ENCODE measurements around a stretch of chr6.

DNA sequence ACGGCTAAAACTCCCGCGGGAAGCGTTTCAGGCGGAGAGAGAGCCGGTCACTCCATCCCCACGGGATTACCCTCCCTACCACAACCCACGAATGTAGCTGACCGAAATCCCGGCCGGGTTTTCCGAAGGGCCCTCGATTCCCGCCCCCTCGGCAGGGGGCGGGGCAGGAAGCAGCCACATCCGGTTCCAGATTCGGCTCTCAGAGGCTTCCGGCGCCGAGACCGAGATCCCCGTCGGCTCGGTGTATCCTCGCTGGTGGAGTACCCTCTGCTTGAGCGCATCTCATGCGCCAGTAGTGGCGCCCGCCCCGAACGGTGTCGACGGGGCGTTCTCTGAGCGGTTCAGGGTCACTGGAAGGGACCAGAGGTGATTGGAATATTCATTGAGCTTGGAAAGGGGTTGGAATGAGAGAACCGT, 544 bp upstream of the RGL2 start:
- RAMPAGE, long total RNA, result no peak
- RRBS, 2 experiments, result 2 to 3% methylated on average over 12 of the region's 37 CpGs
CAGE:
- cytosol, long polyA minus RNA, result no peak
- cytosol, long polyA plus RNA, result no peak
- long polyA plus RNA, result start-site peak on the plus strand centred at position 211 of the sequence, 45 bp wide, 10 and 15 reads in 2 replicates
- nucleolus, long total RNA, result no peak
- nucleus, long polyA plus RNA, result no peak
- nucleus, long total RNA, result no peak

DNA sequence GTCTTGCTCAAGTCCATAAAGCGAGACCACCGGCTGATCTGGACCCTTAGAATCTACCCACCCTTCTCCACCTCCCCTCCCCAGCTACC, 905 bp downstream of the TAPBP start:
- RAMPAGE, long total RNA, result no peak
- RRBS, 2 experiments, result no CpG with 5 or more reads among the region's 2 CpGs
CAGE:
- cytosol, long polyA minus RNA, result no peak
- cytosol, long polyA plus RNA, result no peak
- long polyA plus RNA, result no peak
- nucleolus, long total RNA, result no peak
- nucleus, long polyA plus RNA, result no peak
- nucleus, long total RNA, result no peak

GRCh38 chr6:33316496-33317147, 922 bp downstream of the ZBTB22 start:
- RAMPAGE, long total RNA, result no peak
- RRBS, 2 experiments, result 17 to 42% methylated on average over 2 of the region's 17 CpGs
CAGE:
- cytosol, long polyA minus RNA, result no peak
- cytosol, long polyA plus RNA, result no peak
- long polyA plus RNA, result no peak
- nucleolus, long total RNA, result no peak
- nucleus, long polyA plus RNA, result no peak
- nucleus, long total RNA, result no peak

GRCh38 chr6:33344383-33345123, 15.5 kb upstream of the SMIM40 start:
- RAMPAGE, long total RNA, result no peak
- RRBS, 2 experiments, result no CpG with 5 or more reads among the region's 5 CpGs
CAGE:
- cytosol, long polyA minus RNA, result no peak
- cytosol, long polyA plus RNA, result no peak
- long polyA plus RNA, result no peak
- nucleolus, long total RNA, result no peak
- nucleus, long polyA plus RNA, result no peak
- nucleus, long total RNA, result no peak

GRCh38 chr6:33375948-33376275, 15.7 kb upstream of the KIFC1 start:
- RAMPAGE, long total RNA, result no peak
- RRBS, 2 experiments, result no CpG with 5 or more reads among the region's 5 CpGs
CAGE:
- cytosol, long polyA minus RNA, result no peak
- cytosol, long polyA plus RNA, result no peak
- long polyA plus RNA, result no peak
- nucleolus, long total RNA, result no peak
- nucleus, long polyA plus RNA, result no peak
- nucleus, long total RNA, result no peak

- RAMPAGE, long total RNA, result no peak
- RRBS, 2 experiments, result no CpG with 5 or more reads among the region's 10 CpGs
CAGE:
- cytosol, long polyA minus RNA, result no peak
- cytosol, long polyA plus RNA, result no peak
- long polyA plus RNA, result no peak
- nucleolus, long total RNA, result no peak
- nucleus, long polyA plus RNA, result no peak
- nucleus, long total RNA, result no peak
Measured at GRCh38 chr6:33403401-33404212, 7.2 kb upstream of the PHF1 start.

DNA sequence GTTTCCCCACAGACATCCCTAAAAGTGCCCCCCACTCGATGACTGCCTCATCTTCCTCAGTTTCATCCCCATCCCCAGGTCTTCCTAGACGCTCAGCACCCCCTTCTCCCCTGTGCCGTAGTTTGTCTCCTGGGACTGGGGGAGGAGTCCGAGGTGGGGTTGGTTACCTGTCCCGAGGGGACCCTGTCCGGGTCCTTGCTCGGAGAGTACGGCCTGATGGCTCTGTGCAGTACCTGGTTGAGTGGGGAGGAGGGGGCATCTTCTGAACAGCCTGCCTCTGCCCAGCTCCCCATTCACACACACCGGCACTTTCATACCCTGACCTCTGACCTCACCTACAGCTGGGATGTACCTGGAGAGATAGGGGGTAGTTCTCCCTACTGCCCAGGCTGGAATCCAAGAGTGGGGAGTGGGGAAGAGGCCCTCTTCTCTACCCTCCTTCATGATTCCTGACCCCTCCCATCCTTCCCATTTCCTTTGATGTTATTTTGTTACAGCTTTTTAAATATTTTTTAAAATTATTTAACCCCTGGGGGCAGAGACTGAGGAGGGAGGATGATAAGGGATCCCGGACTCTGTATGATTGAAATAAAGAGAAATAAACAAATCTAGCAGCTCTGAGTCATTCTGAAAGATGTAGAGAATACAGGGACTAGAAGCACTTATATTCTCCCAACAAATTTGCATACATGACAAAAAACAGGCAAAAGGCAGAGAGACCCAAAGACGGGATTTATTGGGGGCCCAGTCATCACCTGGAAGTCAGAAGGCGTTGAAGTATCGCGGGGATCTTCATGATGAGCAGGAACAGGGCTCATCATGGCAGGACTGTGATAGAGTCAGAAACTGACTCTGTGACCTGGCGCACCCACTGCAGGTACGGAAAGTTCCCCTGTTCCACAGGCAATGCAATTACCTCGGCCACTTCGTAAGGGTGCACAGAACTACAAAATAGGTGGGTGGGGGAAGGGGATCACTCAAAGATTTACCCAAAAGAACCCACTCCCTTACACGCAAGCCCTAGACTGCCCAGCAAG, 1.8 kb downstream of the CUTA start:
- RAMPAGE, long total RNA, result no peak
- RRBS, 2 experiments, result 25% methylated on average over 4 of the region's 19 CpGs; no CpG with 5 or more reads in 1 of the 2 experiments
CAGE:
- cytosol, long polyA minus RNA, result no peak
- cytosol, long polyA plus RNA, result no peak
- long polyA plus RNA, result no peak
- nucleolus, long total RNA, result start-site peak on the minus strand centred at position 781 of the sequence, 62 bp wide, 58 reads; start-site peak on the minus strand centred at position 899 of the sequence, 23 bp wide, 47 reads
- nucleus, long polyA plus RNA, result no peak
- nucleus, long total RNA, result no peak

GRCh38 chr6:33431783-33432541, 12.1 kb downstream of the SYNGAP1 start:
- RAMPAGE, long total RNA, result no peak
- RRBS, 2 experiments, result no CpG with 5 or more reads among the region's 12 CpGs
CAGE:
- cytosol, long polyA minus RNA, result no peak
- cytosol, long polyA plus RNA, result no peak
- long polyA plus RNA, result no peak
- nucleolus, long total RNA, result no peak
- nucleus, long polyA plus RNA, result no peak
- nucleus, long total RNA, result no peak

DNA sequence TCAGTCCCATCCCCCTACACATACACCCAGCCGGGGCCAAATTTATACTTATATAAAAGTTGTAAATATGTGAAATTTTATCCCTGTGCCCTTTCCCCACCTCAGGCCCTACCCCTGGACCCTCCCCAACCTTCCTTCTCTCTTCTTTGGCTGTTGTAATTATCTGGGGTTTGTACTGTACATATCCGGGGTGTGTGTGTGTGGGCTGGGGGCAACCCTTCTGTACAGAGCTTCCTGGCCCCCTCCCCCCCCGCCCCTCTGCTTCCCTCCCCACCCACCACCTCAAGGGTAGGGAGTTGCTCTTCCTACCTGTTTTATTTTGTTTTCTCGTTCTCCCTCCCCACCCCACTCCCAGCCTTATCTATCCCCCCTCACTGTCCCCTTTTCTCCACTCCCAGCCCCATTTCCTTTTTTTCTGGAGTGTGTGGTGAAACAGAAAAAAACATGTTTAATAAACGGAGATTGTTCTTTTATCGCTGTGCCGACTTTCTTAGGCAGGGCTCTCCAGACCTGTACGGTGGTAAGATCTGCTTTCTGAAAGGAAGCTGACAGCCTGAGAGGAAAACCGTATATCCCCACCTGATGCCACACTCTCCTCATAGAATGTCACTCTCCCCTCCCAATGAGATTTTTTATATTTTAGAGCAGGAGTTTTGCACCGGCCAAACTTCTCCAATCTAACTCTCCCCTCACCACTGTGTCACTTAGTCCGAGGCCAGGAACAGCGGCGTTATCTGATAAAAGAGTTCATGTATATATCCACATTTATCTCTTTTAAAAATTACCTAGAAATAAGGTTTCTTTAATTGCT, 954 bp upstream of the ZBTB9 start:
- RAMPAGE, long total RNA, result no peak
- RRBS, 2 experiments, result no CpG with 5 or more reads among the region's 13 CpGs
CAGE:
- cytosol, long polyA minus RNA, result no peak
- cytosol, long polyA plus RNA, result no peak
- long polyA plus RNA, result no peak
- nucleolus, long total RNA, result no peak
- nucleus, long polyA plus RNA, result no peak
- nucleus, long total RNA, result no peak

DNA sequence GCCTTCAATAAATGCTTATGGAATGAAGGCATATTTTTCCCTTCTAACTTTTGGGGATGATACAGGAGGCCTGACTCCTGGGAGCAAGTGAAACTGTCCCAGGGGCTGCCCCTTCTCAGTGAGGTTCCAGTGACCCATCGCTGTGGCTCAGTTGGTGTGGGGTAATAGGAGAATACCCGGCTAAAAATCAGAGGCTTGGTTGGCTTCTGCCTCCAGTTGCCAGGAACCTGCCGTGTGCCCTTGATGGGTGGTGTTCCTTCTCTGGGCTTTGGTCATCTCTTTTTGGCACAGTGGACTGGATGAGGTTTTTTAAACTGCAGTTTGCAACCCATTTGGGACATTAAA, 1.7 kb upstream of the ITPR3 start:
- RAMPAGE, long total RNA, result no peak
- RRBS, 2 experiments, result no CpG with 5 or more reads among the region's 3 CpGs
CAGE:
- cytosol, long polyA minus RNA, result no peak
- cytosol, long polyA plus RNA, result no peak
- long polyA plus RNA, result no peak
- nucleolus, long total RNA, result no peak
- nucleus, long polyA plus RNA, result no peak
- nucleus, long total RNA, result no peak

- RAMPAGE, long total RNA, result no peak
- RRBS, 2 experiments, result no CpG with 5 or more reads among the region's 4 CpGs
CAGE:
- cytosol, long polyA minus RNA, result no peak
- cytosol, long polyA plus RNA, result no peak
- long polyA plus RNA, result no peak
- nucleolus, long total RNA, result no peak
- nucleus, long polyA plus RNA, result no peak
- nucleus, long total RNA, result no peak
Measured at GRCh38 chr6:33673498-33673877, 38.0 kb downstream of the UQCC2 start.

DNA sequence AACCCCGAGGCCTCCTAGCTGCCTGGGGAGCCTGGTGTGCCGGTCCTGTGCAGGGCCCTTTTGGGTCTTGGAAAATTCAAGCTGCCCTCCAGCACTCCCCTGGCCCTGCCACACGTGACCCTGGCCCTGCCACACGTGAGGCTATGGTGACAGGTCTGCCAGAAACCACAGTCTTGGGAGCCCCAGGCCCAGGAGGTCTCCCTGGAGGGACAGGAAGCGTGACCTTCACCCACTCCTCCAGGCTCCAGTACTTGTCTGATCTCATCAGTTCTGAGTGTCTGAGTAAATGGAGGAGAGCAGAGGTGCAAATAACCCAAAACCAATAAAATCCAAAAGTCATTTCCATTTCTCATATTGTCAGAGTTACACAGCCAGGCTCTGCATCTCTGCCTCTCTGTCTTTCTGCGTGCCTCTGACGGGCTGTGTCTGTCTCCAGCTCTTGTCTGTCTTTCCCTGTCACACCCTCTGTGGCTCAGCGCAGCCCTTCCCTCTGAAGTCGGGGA, 15.5 kb downstream of the IP6K3 start:
- RAMPAGE, long total RNA, result no peak
- RRBS, 2 experiments, result no CpG with 5 or more reads among the region's 9 CpGs
CAGE:
- cytosol, long polyA minus RNA, result no peak
- cytosol, long polyA plus RNA, result no peak
- long polyA plus RNA, result no peak
- nucleolus, long total RNA, result no peak
- nucleus, long polyA plus RNA, result no peak
- nucleus, long total RNA, result no peak

DNA sequence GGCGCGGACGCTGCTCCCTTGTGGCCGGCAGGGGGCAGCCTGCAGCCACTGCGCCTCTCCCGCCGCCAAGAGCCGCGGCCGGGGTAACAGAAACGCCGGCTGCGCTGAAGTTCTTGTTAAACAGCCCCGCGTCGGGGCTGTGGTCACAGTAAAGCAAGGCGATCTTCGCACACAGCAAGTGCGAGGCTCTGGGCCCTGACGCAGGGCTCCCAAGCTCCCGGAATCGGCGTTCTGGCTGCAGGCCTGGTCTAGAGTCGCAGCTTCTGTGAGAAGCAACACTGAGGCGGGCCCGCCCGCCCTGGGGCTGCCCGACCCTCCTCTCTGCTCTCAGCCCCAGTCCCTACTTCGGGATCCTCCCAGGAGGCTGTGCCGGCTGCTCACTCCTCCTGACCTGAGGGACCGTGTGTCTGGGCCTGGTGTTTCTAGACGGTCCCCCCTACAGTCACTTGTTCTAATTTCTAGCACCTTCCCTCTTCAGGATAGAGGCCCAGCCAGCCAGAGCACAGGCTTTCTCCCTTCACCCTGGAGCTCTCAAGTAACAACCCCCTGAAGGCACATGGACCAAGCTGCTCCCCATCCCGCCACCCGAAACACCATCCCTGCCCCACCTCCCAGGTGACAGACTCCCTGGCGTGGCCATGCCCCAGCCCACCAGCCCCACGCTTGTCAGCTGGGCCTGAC, 17.1 kb downstream of the LEMD2 start:
- RAMPAGE, long total RNA, result no peak
- RRBS, 2 experiments, result 1 to 7% methylated on average over 10 of the region's 36 CpGs
CAGE:
- cytosol, long polyA minus RNA, result no peak
- cytosol, long polyA plus RNA, result no peak
- long polyA plus RNA, result no peak
- nucleolus, long total RNA, result no peak
- nucleus, long polyA plus RNA, result no peak
- nucleus, long total RNA, result no peak

GRCh38 chr6:33779650-33780529, 9.0 kb downstream of the LEMD2 start:
- RAMPAGE, long total RNA, result no peak
- RRBS, 2 experiments, result no CpG with 5 or more reads among the region's 23 CpGs
CAGE:
- cytosol, long polyA minus RNA, result no peak
- cytosol, long polyA plus RNA, result no peak
- long polyA plus RNA, result no peak
- nucleolus, long total RNA, result no peak
- nucleus, long polyA plus RNA, result no peak
- nucleus, long total RNA, result no peak

GRCh38 chr6:33824289-33824743, 20.5 kb upstream of the MLN start:
- RAMPAGE, long total RNA, result no peak
- RRBS, 2 experiments, result no CpG with 5 or more reads among the region's 8 CpGs
CAGE:
- cytosol, long polyA minus RNA, result no peak
- cytosol, long polyA plus RNA, result no peak
- long polyA plus RNA, result no peak
- nucleolus, long total RNA, result no peak
- nucleus, long polyA plus RNA, result no peak
- nucleus, long total RNA, result no peak

DNA sequence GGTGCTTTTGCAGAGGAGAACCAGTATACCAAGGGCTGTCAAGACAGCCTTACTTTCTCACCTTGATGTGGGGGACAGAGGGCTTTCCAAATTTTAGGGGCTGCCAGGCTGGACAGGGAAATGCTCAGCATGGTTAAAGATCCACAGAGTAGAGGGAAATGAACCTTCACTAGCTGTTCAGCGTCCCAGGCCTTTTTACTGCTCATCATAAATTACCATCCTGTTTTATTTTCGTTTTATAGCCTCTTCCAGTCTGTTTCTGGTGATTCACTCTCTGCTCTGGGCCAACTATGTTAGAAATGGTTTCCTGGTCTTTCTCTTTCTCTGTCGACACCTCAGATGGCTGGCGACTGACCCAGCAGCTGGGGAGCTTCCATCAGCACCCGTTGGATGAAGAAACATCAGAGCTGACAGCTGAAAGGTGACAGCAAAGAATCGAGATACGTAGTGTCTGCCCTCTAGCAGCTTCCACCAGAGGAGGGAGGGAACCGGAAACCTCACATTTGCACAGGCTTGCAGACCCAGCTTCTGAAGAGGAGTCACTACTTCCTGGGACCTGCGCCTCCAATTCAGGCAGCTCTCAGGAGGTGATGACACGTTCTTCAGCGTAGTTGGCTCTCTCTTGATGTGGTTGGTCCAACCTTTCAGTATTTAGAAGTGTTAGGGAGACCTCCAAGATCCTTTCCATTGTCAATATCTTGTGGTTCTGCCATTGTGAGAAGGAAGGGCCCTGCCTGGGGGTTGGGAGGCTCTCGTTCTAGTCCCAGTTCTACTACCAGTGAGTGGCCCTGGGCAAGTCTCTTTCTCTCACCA, 82.9 kb upstream of the MLN start:
- RAMPAGE, long total RNA, result no peak
- RRBS, 2 experiments, result no CpG with 5 or more reads among the region's 12 CpGs
CAGE:
- cytosol, long polyA minus RNA, result no peak
- cytosol, long polyA plus RNA, result no peak
- long polyA plus RNA, result no peak
- nucleolus, long total RNA, result no peak
- nucleus, long polyA plus RNA, result no peak
- nucleus, long total RNA, result no peak

- RAMPAGE, long total RNA, result no peak
- RRBS, 2 experiments, result no CpG with 5 or more reads among the region's 9 CpGs
CAGE:
- cytosol, long polyA minus RNA, result no peak
- cytosol, long polyA plus RNA, result no peak
- long polyA plus RNA, result no peak
- nucleolus, long total RNA, result no peak
- nucleus, long polyA plus RNA, result no peak
- nucleus, long total RNA, result no peak
Measured at GRCh38 chr6:33905047-33905600, 101.3 kb upstream of the MLN start.

DNA sequence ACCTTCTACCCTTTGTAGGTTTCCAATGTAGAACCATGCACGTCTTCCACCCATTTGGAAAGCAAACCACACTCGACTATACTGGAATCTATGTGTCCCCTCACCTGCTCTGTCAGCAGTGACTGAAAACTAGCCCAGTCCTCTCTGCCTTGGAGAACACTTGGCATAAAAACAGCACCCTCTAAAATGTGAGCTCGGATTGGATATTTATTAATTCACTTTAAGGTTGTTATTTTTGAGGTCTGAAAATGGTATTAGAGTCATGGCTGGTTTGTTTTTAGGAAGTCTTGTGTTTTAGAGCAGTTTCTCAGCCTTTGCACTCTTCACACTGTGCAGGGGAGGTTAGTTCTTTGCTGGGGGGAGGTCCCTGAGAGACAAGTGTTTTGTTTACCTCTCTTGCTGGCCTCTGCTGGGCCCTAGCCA, 51.6 kb downstream of the GRM4 start:
- RAMPAGE, long total RNA, result no peak
- RRBS, 2 experiments, result no CpG with 5 or more reads among the region's 3 CpGs
CAGE:
- cytosol, long polyA minus RNA, result no peak
- cytosol, long polyA plus RNA, result no peak
- long polyA plus RNA, result no peak
- nucleolus, long total RNA, result no peak
- nucleus, long polyA plus RNA, result no peak
- nucleus, long total RNA, result no peak

DNA sequence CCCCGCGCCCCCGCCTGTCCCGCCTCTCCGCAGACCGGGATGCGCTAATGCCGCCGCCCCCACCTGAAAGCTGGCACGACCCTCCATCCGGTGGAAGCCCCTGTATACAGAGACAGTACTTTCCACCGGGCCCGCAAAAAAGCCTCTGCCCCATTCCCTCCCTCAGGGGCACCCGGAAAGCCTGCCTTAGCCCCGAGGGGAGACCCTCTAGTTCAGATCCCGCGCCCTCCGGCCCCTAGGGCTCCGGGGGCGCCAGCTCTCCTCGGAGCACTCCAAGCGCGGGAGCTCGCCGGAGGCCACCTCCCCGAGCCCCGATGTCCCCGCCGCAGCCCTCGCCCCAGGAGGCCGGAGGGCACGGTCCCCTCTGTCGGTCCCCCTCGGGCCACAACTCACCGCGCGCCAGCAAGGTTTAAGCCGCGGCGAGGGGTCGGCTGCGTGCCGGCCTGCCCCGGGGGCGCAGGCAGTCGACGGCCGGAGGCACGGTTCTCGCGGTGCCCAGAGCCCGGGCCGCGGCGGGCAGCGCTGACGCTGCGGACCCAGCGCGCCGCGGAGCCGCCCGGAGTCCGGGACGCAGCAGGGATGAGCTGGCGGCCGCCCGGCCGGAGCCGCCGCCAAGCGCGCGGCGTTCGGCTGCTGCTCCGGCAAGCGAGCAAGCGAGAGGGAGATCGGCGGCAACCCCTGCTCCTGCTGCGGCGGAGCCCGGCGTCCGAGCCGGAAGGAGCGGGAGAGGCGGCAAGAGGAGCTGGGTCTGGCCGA, 1.0 kb downstream of the GRM4 start:
- RAMPAGE, long total RNA, result no peak
- RRBS, 2 experiments, result 4 to 7% methylated on average over 73 of the region's 91 CpGs
CAGE:
- cytosol, long polyA minus RNA, result no peak
- cytosol, long polyA plus RNA, result no peak
- long polyA plus RNA, result no peak
- nucleolus, long total RNA, result no peak
- nucleus, long polyA plus RNA, result no peak
- nucleus, long total RNA, result no peak

- RAMPAGE, long total RNA, result no peak
- RRBS, 2 experiments, result no CpG with 5 or more reads among the region's 13 CpGs
CAGE:
- cytosol, long polyA minus RNA, result no peak
- cytosol, long polyA plus RNA, result no peak
- long polyA plus RNA, result no peak
- nucleolus, long total RNA, result no peak
- nucleus, long polyA plus RNA, result no peak
- nucleus, long total RNA, result no peak
Measured at GRCh38 chr6:34238438-34239048, 1.9 kb downstream of the HMGA1 start.